Osteocyte (in vitro differentiated cells): ENCODE measurements around a stretch of chr10.

DNA sequence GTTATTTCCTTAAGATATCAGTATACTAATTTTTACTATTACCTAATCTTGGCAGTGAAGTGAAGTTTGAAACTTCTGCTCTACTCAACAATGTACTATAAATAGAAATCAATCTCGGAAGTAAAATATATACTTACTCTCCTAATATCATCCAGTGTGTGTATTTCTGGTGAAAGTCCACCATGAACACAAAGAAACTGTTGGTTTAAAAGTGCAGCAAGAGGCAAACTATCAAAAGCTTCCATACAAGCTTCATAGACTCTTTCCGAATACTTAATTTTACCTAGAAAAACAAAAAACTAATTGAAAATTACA lies 24.5 kb downstream of the PPP3CB start:
- PRO-cap = no peak

GRCh38 chr10:73494924-73495878 lies 623 bp downstream of the PPP3CB start:
- PRO-cap = no peak

DNA sequence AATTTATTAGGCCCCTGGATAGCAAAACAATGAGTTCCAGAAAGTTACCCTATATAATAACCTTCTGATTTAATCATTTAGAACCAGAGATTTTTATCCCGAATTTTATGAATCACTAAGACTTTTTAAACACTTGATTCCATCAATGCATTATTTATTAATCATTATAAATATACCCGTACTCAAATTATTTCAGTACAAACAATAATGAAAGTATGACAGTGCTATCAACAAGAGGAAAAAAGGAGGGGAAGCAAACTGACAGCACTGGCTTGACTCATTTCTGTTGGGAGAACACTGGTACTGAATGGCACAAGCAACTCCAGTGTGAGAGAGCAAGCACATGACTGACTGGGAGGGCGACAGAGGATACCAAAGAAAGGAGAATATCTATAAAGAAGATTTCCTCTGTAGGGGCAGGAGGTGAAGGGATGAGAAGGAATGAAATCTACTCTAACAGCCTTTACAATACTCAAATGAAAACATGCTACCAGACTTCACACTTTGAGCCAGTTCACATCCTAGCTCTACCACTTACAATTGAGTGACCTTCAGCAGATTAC lies 1.6 kb downstream of the USP54 start:
- PRO-cap = no peak

GRCh38 chr10:73591869-73592228 lies 707 bp upstream of the USP54 start:
- PRO-cap = no peak

- PRO-cap = no peak
Measured at GRCh38 chr10:73601388-73602095, 10.4 kb upstream of the USP54 start.

DNA sequence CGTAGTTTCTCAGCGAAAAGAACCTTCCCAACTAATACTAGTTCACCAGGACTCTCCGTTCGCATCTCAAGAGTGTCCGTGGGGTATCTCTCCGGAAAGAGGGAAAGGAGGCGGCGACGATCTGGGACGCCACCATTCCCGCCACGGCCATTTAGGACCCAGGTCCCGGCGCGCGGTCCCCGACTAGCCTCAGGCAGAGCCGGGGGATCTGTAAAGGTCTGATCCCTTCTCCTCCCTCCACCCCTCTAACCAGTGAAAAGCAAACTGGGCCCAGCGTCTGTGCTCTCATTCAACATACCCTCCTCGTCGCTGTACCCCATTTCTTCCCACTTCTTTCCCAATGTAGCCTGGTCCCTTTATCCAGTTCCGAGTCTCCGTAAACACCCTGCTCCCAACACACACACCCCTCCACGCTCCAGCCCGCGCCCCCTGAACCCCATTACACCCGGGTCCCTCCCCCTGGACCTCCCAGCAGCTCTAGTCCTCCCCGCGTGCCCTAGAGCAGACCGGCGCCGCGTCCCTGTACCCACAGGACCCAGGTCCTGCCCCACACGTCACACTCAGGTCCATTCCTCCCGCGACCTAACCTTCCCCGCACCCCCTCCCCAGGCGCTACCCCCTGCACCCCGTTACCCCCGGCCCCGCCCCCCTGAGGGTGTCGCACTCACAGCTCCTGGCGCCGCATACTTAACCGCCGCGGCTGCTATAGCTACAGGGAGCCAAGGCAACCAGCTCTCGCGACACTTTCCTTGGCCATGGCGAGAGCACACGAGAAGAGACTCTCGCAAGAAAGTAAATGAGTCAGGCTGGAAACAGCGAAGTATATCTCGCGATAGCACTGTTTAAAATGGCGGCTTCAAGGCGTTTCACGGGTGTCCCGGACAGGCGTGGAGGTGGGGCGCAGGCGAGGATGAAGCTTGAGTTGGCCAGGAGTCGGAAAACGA lies 15.7 kb downstream of the MYOZ1 start:
- PRO-cap = bidirectional peak, plus-strand start at position 845 of the sequence, minus-strand start at position 685 of the sequence

GRCh38 chr10:73648876-73649449 lies 6.9 kb downstream of the SYNPO2L start:
- PRO-cap = no peak

- PRO-cap = no peak
Measured at GRCh38 chr10:73717157-73718218, 19.6 kb upstream of the AGAP5 start.

DNA sequence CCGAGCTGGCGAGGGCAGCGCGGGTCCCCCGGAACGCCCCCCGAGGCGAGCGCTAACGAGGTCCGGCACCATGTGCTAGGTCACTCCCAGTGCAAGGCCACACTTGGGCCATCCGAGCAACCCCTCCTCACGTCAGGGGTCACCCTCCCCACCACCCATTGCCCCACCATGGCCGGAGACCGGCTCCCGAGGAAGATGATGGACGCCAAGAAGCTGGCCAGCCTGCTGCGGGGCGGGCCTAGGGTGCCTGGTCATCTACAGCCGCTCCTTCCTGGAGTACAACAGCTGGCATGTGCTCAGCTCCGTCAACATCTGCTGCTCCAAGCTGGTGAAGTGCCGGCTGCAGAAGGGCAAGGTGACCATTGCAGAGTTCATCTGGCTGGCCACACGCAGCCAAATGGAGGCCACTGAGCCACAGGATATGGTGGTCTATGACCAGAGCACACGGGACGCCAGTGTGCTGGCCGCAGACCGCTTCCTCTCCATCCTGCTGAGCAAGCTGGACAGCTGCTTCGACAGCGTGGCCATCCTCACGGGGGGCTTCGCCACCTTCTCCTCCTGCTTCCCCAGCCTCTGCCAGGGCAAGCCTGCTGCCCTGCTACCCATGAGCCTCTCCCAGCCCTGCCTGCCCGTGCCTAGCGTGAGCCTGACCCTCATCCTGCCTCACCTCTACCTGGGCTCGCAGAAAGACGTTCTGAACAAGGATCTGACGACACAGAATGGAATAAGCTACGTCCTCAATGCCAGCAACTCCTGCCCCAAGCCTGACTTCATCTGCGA lies 12.3 kb upstream of the SEC24C start:
- PRO-cap = no peak

DNA sequence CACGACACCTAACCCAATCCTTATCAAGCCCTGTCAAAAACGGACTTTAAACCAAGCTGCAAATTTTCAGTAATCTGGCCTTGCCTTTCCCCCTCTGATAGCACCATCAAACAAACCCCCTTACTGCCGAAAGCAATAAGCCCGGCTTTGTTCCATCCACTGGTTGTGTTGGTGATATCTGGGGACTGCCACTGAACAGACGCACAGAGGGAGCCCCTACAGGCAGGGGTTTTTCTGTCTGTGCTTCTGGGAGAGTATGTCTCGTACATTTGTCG lies 580 bp upstream of the PLAU start:
- PRO-cap = no peak

GRCh38 chr10:73949072-73949467 lies 38.1 kb downstream of the PLAU start:
- PRO-cap = no peak

DNA sequence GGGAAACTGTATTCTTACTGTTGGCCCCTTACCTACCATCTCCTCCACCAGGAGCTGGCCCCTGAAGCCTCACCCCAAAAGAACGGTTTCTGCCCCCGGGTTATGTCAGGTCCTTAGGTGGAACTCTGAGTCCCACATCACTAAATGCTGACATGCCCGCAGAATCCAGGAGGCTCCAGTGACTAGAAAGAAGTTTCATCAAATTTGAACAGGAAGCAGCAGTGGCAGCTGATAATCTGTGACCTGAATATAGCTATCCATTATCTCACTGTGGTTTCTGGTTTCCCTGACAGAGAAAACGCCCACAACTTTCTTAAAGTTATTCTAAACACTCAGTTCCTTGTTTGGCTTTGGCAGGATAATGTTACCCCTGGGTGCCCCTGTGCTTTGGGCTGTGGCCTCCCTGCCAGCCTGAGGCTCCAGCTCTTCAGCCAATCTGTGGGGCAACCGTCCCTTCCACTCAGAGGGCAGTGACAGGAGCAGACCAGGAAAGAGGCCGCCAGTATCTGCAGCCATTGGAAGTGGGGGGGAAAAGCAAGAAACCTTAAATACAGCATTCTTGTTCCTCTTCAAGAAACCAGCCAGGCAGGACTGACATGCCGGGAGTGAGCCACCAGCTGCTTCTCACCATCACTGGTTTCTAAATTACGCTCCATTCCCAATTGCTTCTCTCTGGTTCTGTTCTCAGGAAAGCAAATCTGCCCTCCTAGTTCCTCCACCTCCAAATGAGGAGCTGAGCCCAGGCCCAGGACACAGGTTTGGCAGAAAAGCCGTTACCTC lies 41.3 kb upstream of the VCL start:
- PRO-cap = no peak

DNA sequence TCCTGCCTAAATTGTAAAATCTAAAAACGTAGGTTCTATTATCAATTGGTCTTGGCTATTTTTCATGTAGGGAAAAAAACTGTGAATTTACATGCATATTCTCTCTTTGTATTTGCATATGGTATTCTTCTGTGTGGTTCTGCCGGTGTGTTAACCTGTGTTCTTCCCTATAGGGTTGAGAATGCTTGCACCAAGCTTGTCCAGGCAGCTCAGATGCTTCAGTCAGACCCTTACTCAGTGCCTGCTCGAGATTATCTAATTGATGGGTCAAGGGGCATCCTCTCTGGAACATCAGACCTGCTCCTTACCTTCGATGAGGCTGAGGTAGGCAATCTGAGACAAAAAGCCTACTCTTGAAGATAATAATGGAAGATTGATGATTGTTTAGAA lies 72.6 kb downstream of the VCL start:
- PRO-cap = no peak

DNA sequence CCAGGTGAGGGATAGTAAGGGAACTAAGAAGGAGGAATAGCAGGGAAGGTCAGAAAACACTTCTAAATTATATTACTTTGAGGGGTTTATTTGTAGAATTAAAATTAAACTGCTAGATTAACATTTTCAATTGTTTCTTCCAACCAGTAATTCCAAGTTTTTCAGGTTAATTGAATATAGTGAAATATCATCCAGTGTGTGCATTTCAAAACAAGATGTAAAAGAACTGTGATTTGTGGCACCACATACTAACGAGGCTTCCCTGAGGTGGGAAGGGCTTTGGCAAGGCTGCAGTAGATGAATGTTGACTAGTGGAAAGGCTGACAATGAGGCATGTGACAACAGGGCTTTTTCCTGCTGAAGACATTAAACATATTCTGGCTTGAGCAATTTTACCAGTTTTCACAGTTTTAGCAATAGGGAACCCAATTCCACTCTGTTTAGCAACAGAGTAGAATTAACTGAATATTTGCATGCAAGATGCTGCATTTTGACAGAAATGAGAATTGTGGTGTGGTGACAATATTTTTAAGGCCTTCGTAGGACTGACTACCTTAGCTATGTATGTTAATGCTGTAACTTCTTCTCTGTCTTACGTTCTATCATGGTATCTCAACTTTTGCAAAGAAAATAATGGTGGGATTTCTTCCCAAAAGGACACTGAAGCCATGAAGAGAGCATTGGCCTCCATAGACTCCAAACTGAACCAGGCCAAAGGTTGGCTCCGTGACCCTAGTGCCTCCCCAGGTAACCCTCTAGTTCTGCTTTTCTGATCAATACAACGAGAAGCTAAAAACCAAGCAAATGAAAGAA lies 68.6 kb downstream of the AP3M1 start:
- PRO-cap = no peak

- PRO-cap = no peak
Measured at GRCh38 chr10:74348700-74349167, 197.7 kb downstream of the ADK start.

GRCh38 chr10:74418071-74418594 lies 267.1 kb downstream of the ADK start:
- PRO-cap = no peak

DNA sequence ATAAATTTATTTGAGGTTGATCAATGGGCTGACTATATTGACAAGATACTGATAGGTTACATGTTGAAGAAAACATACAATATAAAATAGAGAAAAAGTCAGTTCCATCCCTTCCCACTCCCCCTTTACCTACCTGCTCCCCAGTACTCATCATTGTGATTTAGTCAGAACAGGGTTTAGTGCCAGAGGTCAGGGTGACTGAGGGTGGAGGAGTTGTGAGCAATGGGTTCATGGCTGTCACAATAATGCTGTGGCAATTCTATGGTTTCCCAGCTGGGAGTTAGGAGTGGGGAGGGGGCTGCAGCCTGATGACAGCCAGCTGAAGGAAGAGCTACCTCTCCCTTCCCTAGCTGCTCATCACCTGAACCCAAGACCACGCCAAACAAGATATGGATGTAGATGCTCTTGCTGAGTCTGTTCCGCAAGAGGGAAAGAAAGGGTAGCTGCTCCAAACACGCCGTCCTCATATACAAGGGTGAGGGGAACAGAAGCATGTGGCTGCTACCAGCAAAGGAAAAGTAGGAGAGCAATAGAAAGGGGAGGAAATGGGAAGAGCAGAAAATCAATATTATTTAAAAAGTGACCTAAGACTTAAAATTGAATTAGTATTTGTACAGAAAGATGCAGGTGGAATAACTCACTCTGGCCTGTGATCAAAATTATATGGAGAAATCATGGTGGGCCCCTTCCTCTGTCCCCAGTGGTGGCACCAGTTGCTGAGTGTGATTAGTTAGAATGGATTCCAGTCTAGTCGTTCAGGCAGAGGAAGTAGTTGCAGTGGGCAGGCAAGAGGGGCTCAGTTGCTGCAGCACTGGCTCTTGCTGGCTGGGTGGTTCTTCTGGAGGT lies 271.8 kb downstream of the ADK start:
- PRO-cap = no peak

DNA sequence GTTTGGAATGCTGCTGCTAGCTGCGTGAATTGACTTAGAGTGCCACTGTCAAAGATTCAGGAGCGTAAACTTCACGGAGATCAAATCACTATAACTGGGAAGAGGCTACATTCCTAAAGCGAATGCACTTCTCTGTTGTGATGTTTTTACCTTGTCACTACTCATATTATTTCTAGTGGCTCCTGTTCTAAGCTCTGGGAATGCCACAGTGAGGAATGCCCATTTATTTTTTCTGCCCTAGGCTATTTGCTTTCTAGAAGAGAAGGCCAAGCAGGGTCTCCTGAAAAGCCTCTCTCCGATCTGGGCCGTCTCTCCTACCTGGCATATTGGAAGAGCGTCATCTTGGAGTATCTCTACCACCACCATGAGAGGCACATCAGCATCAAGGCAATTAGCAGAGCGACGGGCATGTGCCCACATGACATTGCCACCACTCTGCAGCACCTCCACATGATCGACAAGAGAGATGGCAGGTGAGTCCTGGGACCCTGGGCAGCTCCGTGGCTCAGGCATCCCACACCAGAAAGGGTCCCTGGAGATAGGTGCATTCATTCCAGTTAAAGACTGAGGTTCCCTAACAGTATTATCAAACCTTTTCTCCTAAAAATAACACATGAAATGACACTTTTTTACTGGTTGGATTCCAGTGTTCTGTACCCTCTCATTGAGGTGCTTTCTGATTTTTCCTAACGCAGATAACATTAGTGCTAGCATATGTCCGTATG lies 52.9 kb downstream of the DUSP29 start:
- PRO-cap = no peak

DNA sequence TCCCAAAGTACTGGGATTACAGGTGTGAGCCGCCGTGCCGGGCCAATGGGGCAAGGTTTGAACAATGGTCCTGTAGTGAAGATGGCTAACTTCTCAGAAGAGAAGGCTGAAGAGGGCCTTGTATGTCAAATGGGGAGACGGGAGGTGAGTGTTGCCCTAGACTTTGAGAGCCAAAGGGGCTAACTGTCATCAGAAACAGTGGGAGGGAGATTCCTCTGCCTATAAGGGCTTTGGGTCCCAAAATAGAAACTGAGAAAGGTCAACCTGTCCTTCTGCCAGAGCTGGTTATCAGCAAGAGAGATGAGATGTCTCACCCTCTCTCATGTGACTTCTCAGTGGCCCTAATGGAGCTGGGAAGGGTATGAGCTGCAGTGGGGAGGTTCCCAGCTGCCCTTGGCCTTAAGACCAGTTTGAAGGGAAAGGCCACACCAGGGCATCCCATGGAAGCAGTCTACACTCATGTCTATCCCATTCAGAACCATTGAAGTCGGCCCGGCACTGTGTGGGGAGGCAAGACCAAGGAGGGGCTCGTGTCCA lies 1.3 kb upstream of the SAMD8 start:
- PRO-cap = no peak

DNA sequence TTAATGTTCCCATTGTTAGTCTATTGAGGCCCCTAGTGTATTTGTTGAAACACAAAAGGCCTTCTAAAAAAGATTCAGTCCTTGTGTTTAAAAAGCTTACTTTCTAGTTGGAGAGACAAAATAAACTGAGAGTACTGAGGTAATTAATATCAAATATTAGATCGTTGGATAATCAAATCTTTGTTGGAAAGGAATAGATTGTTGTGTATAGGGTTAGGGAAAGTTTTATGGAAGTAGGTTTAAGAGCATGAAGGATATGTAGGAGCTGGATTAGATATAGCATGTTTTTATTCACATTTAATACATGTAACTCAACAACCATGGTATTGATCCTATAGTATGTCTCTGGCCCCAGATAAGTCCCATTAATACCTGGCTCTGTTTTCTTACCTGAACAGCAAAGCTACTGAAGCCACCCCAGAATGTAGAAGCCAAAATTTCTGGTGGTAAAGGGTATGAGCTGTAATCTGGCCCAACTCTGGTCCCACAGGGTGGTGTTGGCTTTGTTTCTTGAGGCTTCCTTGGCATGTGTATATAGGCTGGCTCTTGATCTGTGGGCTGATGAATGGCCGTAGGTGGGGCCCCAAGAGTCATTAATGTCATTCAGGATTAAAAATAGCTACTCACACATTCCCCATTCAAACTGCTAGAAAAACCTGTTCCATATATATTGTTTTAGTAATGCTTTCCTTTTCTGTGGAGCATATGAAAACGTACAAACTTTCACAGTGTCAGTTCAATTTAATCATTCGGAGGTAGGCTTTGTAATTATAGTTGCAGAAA lies 5.8 kb downstream of the VDAC2 start:
- PRO-cap = no peak